K562 (cell line): ENCODE results near the gene IMPDH1.

- RAMPAGE, long total RNA: no peak
- RRBS: 9% methylated on average over 2 of the region's 46 CpGs
PRO-cap:
- standard: bidirectional peak, plus-strand start at chr7:123533002, minus-strand start at chr7:123532910
- CoPRO, capped RNA only, 2 experiments: peak in 2 of 2 experiments; most common plus-strand start chr7:123532997 (in 1); most common minus-strand start chr7:123532910 (in 2)
- CoPRO, capped and uncapped RNA, 2 experiments: peak in 2 of 2 experiments; most common plus-strand start chr7:123532997 (in 1); most common minus-strand start chr7:123532910 (in 2)
- CoPRO, uncapped RNA only, 2 experiments: peak in 2 of 2 experiments; most common plus-strand start chr7:123532666 (in 1); most common minus-strand start chr7:123532910 (in 1)
CAGE:
- cytosol, long polyA plus RNA: no peak
- long polyA plus RNA: no peak
- nucleolus, long total RNA: no peak
- nucleus, long polyA plus RNA: no peak
Measured at GRCh38 chr7:123532597-123533562, 1.5 kb downstream of the IQUB start.

DNA sequence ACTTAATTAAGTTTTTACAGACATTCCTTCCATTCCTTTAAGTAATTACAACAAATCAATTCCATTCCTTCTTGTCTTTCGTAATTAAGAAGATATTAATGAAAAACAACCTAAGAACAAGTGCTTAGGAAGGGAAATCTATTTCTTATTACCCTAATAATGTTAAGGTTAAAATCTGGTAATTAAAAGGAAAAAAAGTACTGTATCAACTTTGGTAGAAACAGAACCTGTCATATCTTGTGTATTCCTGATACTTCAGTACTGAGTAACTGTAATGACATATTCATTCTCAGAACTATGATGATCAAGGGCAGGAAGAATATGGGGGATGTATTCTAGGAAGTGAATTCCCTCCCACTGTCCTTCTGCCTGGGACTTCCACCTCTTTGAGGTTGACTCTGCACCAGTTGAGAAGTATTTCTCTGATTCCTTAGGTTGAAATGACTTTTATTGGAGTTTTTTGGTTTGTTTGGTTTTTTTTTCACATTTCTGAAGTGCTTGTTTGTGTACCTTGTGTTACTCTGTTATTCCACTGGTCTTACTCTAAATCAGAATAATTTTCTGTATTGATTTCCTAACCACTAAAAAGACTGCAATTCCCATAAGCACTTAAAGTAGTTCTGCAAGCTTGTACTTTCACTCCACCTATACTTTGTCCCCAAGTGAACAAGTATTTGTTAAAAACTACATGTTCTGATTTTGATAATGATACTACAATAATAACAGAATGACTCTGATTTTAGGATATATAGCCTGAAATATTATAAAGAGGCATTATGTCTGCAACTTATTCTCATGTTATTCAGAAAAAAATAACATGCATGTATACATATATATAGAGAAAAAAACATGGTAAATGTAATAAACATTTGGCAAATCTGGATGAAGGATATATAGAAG lies 36.9 kb downstream of the WASL start:
- RAMPAGE, long total RNA: no peak
- RRBS: no CpG with 5 or more reads among the region's 1 CpG
PRO-cap:
- standard: no peak
- CoPRO, capped RNA only, 2 experiments: peak in 2 of 2 experiments; most common plus-strand start position 383 of the sequence (in 2); most common minus-strand start position 273 of the sequence (in 1)
- CoPRO, capped and uncapped RNA, 2 experiments: no peak in any of the 2 experiments
- CoPRO, uncapped RNA only, 2 experiments: peak in 2 of 2 experiments; most common plus-strand start position 595 of the sequence (in 1); most common minus-strand start position 299 of the sequence (in 1)
CAGE:
- cytosol, long polyA plus RNA: no peak
- long polyA plus RNA: no peak
- nucleolus, long total RNA: no peak
- nucleus, long polyA plus RNA: no peak

- RAMPAGE, long total RNA: no peak
- RRBS: no CpG with 5 or more reads among the region's 8 CpGs
PRO-cap:
- standard: no peak
- CoPRO, capped RNA only, 2 experiments: no peak in any of the 2 experiments
- CoPRO, capped and uncapped RNA, 2 experiments: no peak in any of the 2 experiments
- CoPRO, uncapped RNA only, 2 experiments: peak in 2 of 2 experiments; most common minus-strand start chr7:123722120 (in 2)
CAGE:
- cytosol, long polyA plus RNA: no peak
- long polyA plus RNA: no peak
- nucleolus, long total RNA: no peak
- nucleus, long polyA plus RNA: no peak
Measured at GRCh38 chr7:123721647-123722445, 27.0 kb downstream of the WASL start.

DNA sequence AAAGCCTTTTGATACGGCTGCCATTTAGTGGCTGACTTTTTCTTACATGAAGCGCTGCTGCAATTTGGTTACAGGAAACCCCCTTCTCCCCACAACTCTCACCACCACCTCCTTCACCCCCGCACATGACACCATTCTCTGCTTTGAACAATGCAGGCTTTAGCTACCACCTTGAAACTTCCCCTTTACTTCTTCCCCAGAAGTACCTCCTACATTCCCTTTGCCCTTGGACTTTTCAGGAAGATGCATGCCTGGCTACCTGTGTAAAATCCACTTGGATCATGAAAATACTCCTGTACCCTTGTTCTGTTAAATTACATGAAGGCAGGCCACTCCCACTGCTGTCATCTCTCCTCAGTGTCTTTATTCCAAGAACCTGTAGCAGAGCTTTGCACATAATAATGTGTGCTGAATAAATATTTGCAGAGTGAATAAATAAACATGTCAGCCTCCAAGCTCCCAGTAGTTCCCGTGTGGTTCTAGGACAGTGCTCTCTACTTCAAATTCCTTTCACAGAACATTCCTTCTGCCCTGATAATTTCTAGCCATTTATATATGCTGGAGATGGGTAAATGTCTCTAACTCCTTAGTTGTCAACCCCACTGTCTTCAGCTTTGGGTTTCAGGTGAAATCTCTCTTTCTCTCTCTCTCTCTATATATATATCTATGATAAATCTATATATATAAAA lies 20.4 kb upstream of the HYAL4 start:
- RAMPAGE, long total RNA: no peak
- RRBS: no CpG with 5 or more reads among the region's 4 CpGs
PRO-cap:
- standard: no peak
- CoPRO, capped RNA only, 2 experiments: no peak in any of the 2 experiments
- CoPRO, capped and uncapped RNA, 2 experiments: no peak in any of the 2 experiments
- CoPRO, uncapped RNA only, 2 experiments: no peak in any of the 2 experiments
CAGE:
- cytosol, long polyA plus RNA: no peak
- long polyA plus RNA: no peak
- nucleolus, long total RNA: no peak
- nucleus, long polyA plus RNA: no peak

DNA sequence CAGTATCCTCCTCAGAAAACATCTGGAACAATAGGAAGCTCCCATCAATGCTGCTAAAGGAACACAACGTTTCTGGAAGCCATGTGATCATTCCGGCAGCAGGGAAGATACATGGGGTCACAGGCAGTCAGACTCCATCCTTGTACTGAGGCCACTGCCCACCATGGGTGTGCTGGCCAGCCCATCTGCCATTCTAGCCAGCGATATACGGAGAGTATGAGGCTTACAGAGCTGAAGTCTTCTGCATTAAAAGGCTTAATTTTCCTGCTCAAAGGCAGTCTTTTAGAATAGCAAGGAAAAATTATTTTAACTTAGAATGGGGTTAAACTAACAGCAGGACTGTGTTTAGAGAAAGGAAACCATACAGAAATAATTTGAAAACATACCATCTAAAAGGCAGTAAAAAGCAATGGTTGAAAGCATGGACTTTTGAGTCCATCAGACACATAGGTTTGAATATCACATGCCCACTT lies 25.0 kb downstream of the GRM8 start:
- RAMPAGE, long total RNA: no peak
- RRBS: no CpG with 5 or more reads among the region's 4 CpGs
PRO-cap:
- standard: no peak
- CoPRO, capped RNA only, 2 experiments: no peak in any of the 2 experiments
- CoPRO, capped and uncapped RNA, 2 experiments: no peak in any of the 2 experiments
- CoPRO, uncapped RNA only, 2 experiments: no peak in any of the 2 experiments
CAGE:
- cytosol, long polyA plus RNA: no peak
- long polyA plus RNA: no peak
- nucleolus, long total RNA: no peak
- nucleus, long polyA plus RNA: no peak

DNA sequence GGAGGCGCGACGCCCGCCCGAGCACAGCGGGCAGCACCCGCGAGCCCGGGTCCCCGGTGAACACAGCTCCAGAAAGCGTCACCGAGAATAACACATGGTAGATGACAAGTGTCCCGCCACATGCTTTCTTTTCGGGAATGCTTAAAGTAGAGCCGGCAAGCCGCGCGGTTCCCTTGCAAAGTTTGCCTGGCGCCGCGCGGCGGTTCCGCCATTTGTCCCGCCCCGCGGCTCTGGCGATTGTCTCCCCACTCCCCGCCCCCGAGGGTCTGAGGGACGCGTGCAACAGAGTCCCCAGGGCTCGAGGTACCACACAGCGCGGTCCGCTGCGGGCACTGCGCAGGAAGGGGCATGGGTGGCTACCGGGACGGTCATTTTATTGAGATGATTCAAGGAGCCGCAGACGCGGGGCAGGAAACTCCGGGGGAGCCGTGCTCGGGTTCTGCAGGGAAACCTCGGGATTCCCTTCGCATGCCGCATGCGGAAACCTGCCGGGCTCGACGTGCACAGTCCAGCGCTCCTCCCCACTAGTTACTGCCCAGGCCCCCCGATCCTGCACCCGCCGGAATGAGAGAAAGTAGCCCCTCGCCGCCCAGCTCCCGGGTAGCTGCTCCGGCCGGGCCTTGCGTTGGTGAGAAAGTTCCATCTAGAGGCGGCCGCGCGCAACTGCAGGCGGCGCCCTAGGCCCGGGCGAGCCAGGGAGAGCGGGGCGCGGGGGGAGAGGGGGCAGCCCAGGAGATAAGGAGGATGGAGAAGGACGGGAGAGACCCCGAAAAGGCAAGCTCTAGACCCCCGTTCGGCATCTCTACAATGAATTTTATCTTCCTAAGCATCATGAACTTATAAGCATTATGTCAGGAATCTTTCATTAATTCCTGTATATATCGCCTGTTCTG lies 946 bp upstream of the GRM8 start:
- RAMPAGE, long total RNA: no peak
- RRBS: 2% methylated on average over 36 of the region's 79 CpGs
PRO-cap:
- standard: no peak
- CoPRO, capped RNA only, 2 experiments: peak in 2 of 2 experiments; most common minus-strand start position 639 of the sequence (in 2)
- CoPRO, capped and uncapped RNA, 2 experiments: no peak in any of the 2 experiments
- CoPRO, uncapped RNA only, 2 experiments: no peak in any of the 2 experiments
CAGE:
- cytosol, long polyA plus RNA: no peak
- long polyA plus RNA: no peak
- nucleolus, long total RNA: no peak
- nucleus, long polyA plus RNA: no peak

- RAMPAGE, long total RNA: no peak
- RRBS: no CpG with 5 or more reads among the region's 1 CpG
PRO-cap:
- standard: no peak
- CoPRO, capped RNA only, 2 experiments: no peak in any of the 2 experiments
- CoPRO, capped and uncapped RNA, 2 experiments: peak in 1 of 2 experiments; most common minus-strand start chr7:127351402 (in 1)
- CoPRO, uncapped RNA only, 2 experiments: peak in 2 of 2 experiments; most common minus-strand start chr7:127351354 (in 1)
CAGE:
- cytosol, long polyA plus RNA: no peak
- long polyA plus RNA: no peak
- nucleolus, long total RNA: no peak
- nucleus, long polyA plus RNA: no peak
Measured at GRCh38 chr7:127351160-127352308, 41.0 kb downstream of the ZNF800 start.

GRCh38 chr7:127388322-127389215 lies 3.9 kb downstream of the ZNF800 start:
- RAMPAGE, long total RNA: no peak
- RRBS: no CpG with 5 or more reads among the region's 2 CpGs
PRO-cap:
- standard: no peak
- CoPRO, capped RNA only, 2 experiments: no peak in any of the 2 experiments
- CoPRO, capped and uncapped RNA, 2 experiments: no peak in any of the 2 experiments
- CoPRO, uncapped RNA only, 2 experiments: peak in 1 of 2 experiments; most common minus-strand start chr7:127388604 (in 1)
CAGE:
- cytosol, long polyA plus RNA: no peak
- long polyA plus RNA: no peak
- nucleolus, long total RNA: no peak
- nucleus, long polyA plus RNA: no peak

DNA sequence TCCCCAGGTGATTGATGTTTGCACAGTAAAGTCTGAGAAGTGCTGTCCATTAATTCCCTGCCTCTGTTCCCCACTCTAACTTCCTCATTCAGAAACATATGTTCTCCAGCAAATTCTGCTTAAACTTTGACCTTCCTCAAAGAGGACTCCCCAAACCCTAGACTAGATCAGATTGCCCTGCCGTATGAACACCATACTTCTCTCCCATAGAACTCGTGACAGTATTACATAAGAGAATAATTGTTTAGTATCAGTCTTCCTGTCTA lies 16.1 kb downstream of the SND1 start:
- RAMPAGE, long total RNA: no peak
- RRBS: no CpG with 5 or more reads among the region's 2 CpGs
PRO-cap:
- standard: no peak
- CoPRO, capped RNA only, 2 experiments: no peak in any of the 2 experiments
- CoPRO, capped and uncapped RNA, 2 experiments: no peak in any of the 2 experiments
- CoPRO, uncapped RNA only, 2 experiments: no peak in any of the 2 experiments
CAGE:
- cytosol, long polyA plus RNA: no peak
- long polyA plus RNA: no peak
- nucleolus, long total RNA: no peak
- nucleus, long polyA plus RNA: no peak

DNA sequence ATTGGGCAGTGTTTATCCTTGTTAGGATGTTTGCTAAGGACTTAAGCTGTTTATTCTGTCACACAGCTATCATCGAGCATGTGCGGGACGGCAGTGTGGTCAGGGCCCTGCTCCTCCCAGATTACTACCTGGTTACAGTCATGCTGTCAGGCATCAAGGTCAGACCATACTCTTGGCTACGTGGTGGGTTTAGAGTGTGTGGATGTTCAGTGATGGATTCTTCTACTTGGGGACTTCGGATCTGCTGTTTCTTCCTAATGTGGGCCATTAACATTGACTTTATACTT lies 50.3 kb downstream of the SND1 start:
- RAMPAGE, long total RNA: no peak
- RRBS: no CpG with 5 or more reads among the region's 5 CpGs
PRO-cap:
- standard: no peak
- CoPRO, capped RNA only, 2 experiments: no peak in any of the 2 experiments
- CoPRO, capped and uncapped RNA, 2 experiments: no peak in any of the 2 experiments
- CoPRO, uncapped RNA only, 2 experiments: no peak in any of the 2 experiments
CAGE:
- cytosol, long polyA plus RNA: no peak
- long polyA plus RNA: no peak
- nucleolus, long total RNA: no peak
- nucleus, long polyA plus RNA: no peak

DNA sequence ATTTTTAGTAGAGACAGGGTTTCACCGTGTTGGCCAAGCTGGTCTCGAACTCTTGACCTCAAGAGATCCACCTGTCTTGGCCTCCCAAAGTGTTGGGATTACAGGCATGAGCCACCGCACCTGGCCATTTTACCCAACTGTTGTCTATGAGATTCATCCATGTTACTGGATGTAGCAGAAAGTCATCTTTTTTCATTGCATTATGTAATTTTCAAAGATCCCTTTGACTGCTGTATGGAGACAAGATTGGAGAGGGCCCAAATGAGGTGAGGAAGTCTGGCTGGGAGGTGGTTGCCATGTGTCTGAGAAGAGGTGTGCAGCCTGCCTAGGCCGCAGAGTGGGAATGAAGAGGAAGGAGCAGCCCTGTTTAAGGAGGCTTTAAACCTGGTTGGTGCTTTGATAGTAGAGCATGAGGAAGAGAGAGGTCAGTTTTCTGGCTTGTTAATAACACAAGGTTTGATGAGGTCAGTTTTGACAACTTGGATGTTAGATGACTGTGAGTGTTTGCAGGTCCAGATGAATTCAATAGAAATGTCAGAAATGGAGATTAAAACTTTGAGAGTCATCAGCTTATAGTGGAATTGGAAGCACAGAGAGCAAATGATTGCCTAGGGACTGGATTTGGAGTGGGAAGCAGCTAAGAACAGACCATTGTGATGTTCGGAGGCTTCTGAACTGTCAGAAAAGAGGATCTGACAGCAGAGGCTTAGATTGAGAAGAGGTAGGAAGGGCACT lies 58.3 kb downstream of the LRRC4 start:
- RAMPAGE, long total RNA: no peak
- RRBS: no CpG with 5 or more reads among the region's 5 CpGs
PRO-cap:
- standard: no peak
- CoPRO, capped RNA only, 2 experiments: no peak in any of the 2 experiments
- CoPRO, capped and uncapped RNA, 2 experiments: no peak in any of the 2 experiments
- CoPRO, uncapped RNA only, 2 experiments: no peak in any of the 2 experiments
CAGE:
- cytosol, long polyA plus RNA: no peak
- long polyA plus RNA: no peak
- nucleolus, long total RNA: no peak
- nucleus, long polyA plus RNA: no peak

DNA sequence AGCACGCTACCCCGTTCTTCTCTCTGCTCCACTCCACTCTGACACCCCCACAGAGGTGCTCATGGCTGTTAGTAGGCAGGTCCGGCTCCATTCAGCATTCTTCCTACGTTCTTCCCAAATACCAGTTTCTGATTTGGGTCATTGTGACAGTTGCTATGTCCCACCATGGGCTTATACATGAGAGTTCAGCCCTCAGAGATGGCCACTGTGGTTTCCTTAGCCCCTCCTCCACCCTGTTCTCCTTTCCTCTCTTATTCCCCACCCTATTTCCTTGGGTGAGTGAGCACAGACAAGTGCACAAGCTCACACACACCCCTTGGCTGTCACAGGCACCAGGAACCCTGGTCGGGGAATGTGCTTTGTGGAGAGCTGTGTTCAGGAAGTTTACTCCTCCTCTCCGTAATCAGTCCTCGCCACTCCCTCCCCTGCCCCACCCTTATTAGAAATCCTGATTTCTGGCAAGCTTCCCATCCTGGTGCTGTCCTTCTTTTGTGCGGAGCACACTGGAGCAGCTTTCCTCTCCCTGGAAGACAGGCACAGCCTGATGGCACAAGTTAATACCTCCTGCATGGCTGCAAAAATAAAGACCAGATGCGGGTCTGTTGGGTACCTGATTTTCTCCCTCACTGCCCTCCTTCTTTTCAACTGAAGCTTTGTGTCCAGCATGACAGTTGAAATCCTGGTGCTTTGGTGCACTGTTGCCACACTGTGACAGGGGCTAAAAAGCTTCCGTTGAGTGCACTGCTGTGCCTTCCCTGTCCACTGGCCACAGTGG lies 55.2 kb downstream of the LRRC4 start:
- RAMPAGE, long total RNA: no peak
- RRBS: no CpG with 5 or more reads among the region's 10 CpGs
PRO-cap:
- standard: no peak
- CoPRO, capped RNA only, 2 experiments: no peak in any of the 2 experiments
- CoPRO, capped and uncapped RNA, 2 experiments: no peak in any of the 2 experiments
- CoPRO, uncapped RNA only, 2 experiments: no peak in any of the 2 experiments
CAGE:
- cytosol, long polyA plus RNA: no peak
- long polyA plus RNA: no peak
- nucleolus, long total RNA: no peak
- nucleus, long polyA plus RNA: no peak

DNA sequence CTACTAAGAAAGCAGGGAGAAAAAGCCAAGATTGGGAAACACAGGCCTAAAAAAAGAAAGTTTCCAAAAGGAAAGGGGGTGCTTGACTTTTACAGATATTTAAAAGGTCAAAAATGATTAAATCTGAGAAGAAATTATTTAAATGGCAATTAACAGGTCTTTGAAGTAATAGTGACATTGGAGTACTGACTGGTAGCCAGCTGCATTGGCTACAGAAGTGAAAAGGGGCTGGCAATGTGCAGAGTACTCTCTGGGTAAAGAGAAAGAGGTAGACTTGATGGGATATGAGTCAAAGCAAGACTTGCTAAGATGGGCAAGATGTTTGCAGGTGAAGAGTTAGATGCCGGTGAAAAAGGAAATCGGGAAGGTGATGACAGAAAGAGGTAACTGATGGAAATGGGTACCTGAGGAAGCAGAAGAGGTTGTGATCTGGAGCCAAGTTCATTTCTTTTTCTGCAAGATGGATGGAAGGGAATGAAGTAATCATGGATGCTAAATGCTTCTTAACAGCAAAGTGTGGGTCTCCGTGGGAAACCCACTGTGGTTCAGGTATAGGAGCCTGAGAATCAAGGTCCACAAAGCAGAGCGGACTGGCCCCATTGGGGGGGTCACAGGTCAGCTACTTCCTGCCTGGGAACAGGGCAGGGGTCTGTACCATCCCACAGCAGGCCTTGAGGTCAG lies 33.7 kb upstream of the LRRC4 start:
- RAMPAGE, long total RNA: no peak
- RRBS: no CpG with 5 or more reads among the region's 4 CpGs
PRO-cap:
- standard: no peak
- CoPRO, capped RNA only, 2 experiments: no peak in any of the 2 experiments
- CoPRO, capped and uncapped RNA, 2 experiments: no peak in any of the 2 experiments
- CoPRO, uncapped RNA only, 2 experiments: no peak in any of the 2 experiments
CAGE:
- cytosol, long polyA plus RNA: no peak
- long polyA plus RNA: no peak
- nucleolus, long total RNA: no peak
- nucleus, long polyA plus RNA: no peak

DNA sequence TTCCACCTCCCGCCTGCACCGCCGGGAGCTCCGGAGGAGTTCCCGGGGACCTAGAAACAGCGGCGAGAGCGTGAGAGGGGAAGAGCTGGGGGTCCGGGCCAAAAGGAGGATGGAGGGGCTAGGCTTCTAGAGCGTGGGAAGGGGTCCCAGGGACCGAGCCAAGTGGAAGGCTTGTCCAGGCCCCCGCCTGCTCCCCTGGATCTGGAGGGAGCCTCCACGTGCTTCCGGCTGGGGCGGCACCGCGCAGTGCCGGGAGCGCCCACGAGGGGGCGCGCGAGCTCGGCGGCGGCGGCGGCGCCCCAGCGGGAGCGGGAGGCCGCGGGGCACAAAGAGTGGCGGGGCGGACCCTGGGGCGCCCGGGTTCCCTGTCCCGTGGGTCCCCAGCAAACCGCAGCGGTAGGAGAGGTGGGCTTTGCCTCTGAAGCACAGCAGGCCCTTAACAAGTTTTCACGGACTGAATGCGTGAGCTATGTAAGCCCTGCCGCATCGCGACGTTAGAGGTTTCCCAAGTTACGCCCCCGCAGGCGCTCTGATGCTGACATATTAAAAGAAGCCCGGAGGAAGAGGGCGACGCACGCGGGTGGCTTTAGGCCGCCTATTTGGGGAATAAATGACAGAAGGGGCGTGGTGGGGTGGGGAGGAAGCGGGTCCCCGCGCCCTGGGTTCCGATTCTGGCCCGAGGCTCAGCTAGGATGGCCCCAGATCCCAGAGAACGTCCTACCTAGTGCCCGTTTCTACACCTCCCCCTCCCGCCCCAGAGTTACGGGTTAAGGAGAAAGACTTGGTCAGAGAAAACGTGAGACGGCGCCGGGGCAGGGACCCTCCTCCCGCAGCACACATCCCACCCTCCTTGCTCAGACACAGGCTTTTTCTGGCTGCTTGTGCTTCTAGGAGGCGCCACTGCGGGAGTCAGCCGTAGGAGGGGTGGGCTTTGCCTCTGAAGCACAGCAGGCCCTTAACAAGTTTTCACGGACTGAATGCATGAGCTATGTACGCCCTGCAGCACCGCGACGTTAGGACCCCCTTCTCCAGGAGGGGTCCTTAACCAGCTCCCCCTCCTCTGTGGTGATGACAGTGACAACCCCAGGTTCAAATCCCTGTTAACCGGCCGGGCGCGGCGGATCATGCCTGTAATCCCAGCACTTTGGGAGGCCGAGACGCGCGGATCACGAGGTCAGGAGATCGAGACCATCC lies 104.7 kb upstream of the LRRC4 start:
- RAMPAGE, long total RNA: no peak
- RRBS: 48% methylated on average over 5 of the region's 89 CpGs
PRO-cap:
- standard: bidirectional peak, plus-strand start at position 288 of the sequence, minus-strand start at position 203 of the sequence
- CoPRO, capped RNA only, 2 experiments: peak in 1 of 2 experiments; most common plus-strand start position 288 of the sequence (in 1); most common minus-strand start position 203 of the sequence (in 1)
- CoPRO, capped and uncapped RNA, 2 experiments: no peak in any of the 2 experiments
- CoPRO, uncapped RNA only, 2 experiments: no peak in any of the 2 experiments
CAGE:
- cytosol, long polyA plus RNA: no peak
- long polyA plus RNA: no peak
- nucleolus, long total RNA: no peak
- nucleus, long polyA plus RNA: no peak

DNA sequence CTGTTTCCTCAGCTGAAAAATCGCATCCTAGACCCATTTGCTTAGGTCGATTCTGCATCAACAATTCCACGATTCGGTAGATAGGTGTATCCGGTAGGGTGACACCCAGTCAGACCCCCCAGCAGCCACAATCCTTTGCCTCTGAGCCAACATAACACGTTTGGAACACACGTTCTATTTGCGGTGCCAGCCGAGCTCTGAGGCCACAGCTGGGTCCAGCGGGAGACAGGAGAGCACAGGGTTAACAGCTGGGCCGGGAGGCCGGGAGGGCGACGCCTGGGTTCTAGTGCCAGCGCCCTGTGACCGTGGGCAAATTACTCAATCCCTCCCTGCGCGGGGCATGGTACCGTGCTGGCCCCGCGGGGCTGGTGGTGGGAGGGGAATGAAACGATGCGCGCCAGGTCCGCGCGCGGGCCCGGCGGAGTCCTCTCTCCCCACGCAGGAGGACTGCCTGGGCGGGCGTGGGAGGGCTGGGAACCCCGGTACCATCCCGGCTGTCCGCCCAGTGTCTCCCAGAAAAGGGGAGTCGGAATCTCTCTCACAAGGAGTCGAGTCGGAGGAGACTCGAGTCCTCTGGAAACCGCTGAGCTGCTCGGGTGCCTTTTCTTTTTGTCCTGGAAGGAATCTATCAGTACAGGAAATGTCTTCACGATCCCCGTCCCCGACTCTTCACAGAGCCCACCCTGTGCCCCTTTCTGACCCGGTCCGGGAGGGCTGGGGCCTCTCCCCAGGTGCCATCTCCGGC lies 30.4 kb downstream of the LEP start:
- RAMPAGE, long total RNA: no peak
- RRBS: 35% methylated on average over 7 of the region's 48 CpGs
PRO-cap:
- standard: no peak
- CoPRO, capped RNA only, 2 experiments: no peak in any of the 2 experiments
- CoPRO, capped and uncapped RNA, 2 experiments: no peak in any of the 2 experiments
- CoPRO, uncapped RNA only, 2 experiments: no peak in any of the 2 experiments
CAGE:
- cytosol, long polyA plus RNA: no peak
- long polyA plus RNA: no peak
- nucleolus, long total RNA: no peak
- nucleus, long polyA plus RNA: no peak

- RAMPAGE, long total RNA: no peak
- RRBS: no CpG with 5 or more reads among the region's 9 CpGs
PRO-cap:
- standard: no peak
- CoPRO, capped RNA only, 2 experiments: no peak in any of the 2 experiments
- CoPRO, capped and uncapped RNA, 2 experiments: no peak in any of the 2 experiments
- CoPRO, uncapped RNA only, 2 experiments: no peak in any of the 2 experiments
CAGE:
- cytosol, long polyA plus RNA: no peak
- long polyA plus RNA: no peak
- nucleolus, long total RNA: no peak
- nucleus, long polyA plus RNA: no peak
Measured at GRCh38 chr7:128381574-128381773, 28.3 kb downstream of the IMPDH1 start.

GRCh38 chr7:128409354-128410177 lies at the start of gene IMPDH1:
Gene IMPDH1, minus strand, starts transcription at chr7:128409982.
- RAMPAGE, long total RNA: no peak
- RRBS: 2% methylated on average over 34 of the region's 79 CpGs
PRO-cap:
- standard: bidirectional peak, plus-strand start at chr7:128409754, minus-strand start at chr7:128409963
- CoPRO, capped RNA only, 2 experiments: peak in 2 of 2 experiments; most common plus-strand start chr7:128409754 (in 2); most common minus-strand start chr7:128409725 (in 2)
- CoPRO, capped and uncapped RNA, 2 experiments: peak in 2 of 2 experiments; most common plus-strand start chr7:128409783 (in 1); most common minus-strand start chr7:128409963 (in 2)
- CoPRO, uncapped RNA only, 2 experiments: peak in 1 of 2 experiments; most common plus-strand start chr7:128409780 (in 1); most common minus-strand start chr7:128409626 (in 1)
CAGE:
- cytosol, long polyA plus RNA: start-site peak on the minus strand at chr7:128409922-128409985, 103 and 101 reads in 2 replicates
- long polyA plus RNA: start-site peak on the minus strand at chr7:128409907-128409998, 31 and 61 reads in 2 replicates
- nucleolus, long total RNA: no peak
- nucleus, long polyA plus RNA: start-site peak on the minus strand at chr7:128409934-128409969, 62 and 54 reads in 2 replicates